REH cell (cell line): ENCODE results near the genes MFF, SCYGR7 and CCL20.

DNA sequence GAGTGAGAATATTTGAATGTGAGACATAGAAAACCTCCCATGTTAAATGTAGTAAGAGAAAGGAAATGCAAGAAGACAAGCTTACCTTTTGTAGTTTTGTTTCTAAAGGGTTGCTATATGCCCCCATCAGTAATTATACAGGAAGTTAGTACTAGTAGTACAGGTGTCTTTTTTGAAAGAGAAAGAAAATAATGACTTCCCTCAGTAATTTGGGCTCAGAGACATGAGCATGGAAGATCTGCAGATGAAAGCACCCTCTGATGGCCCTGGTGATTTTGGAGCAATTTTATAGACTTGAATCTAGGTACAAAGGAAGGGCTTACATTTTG lies 80.8 kb downstream of the RHBDD1 start:
- PRO-cap: no peak

- PRO-cap: bidirectional peak, plus-strand start at chr2:227325287, minus-strand start at chr2:227325150
These were observed at the start of gene MFF for GRCh38 chr2:227324955-227325530. Gene MFF, plus strand, starts transcription at chr2:227325251.

GRCh38 chr2:227406037-227406351 lies 18.2 kb upstream of the SCYGR1 start:
- PRO-cap: no peak

DNA sequence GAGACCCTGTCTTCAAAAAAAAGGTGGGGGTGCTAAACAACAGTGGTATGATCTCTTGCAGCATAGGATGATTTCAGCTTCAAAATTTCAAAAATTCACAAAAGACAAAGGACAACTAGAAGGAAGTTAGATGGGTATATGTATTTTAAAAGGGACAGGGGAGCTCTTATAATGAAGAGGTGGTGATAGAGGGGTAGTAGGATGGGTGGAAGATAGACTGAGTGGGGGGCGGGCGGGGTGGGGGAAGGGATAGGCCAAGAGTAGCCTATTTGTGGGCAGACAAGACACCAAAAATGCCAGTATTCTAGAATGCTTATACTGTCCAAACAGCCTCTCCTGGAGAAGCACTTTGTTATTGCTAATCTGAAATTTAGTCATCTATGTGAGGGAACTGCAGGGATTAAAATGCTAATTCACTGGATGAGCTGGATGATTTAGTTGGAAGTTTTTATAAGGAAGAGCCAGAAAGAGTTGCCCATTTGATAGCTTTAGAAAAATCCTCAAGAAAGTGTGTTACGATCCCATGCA lies 30.8 kb upstream of the SCYGR2 start:
- PRO-cap: no peak

DNA sequence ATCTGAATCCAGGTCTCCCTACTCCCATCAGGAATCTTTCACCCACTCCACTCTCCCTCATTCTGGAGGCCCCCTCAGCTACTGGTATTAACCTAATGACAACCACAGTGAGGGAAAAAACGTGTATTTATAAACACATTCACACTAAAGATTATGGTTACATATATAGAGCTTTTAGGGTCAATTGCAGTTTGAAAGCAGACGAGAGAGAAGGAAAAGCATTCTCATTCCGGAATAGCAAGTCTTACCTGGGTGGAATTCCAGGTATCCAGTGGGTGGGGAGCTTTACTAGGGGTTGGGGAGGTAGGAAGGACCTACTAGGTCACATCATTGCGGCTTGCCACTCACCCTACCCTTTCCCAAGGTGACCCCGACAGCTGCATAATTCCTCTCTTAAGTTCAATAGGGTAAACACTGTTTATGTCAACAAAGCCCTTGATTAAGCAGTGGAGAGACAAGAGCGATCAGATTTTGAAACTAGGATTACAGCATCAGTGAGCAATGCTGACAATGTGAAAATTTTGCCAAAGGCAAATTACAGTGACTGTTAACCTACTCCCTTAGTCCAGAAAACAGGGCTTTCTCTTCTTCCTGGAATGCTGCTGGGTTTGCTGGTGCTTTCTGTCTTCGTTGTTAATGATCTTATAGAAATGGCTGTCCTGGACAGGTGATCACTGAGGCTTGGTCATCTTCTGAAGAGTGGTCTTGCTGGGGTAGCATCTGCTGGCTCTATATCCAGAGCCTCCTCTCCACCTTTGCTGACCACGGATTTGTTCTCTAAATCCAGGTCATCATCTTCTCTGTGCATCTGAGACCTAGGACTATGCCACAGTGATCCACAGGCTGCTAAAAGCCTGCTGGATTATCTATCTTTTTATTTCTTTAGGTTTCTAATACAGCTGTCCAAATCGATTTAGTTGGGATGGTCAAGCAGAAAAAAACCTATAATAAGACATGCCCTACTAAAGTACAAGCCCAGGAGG lies 14.5 kb downstream of the SLC19A3 start:
- PRO-cap: no peak

DNA sequence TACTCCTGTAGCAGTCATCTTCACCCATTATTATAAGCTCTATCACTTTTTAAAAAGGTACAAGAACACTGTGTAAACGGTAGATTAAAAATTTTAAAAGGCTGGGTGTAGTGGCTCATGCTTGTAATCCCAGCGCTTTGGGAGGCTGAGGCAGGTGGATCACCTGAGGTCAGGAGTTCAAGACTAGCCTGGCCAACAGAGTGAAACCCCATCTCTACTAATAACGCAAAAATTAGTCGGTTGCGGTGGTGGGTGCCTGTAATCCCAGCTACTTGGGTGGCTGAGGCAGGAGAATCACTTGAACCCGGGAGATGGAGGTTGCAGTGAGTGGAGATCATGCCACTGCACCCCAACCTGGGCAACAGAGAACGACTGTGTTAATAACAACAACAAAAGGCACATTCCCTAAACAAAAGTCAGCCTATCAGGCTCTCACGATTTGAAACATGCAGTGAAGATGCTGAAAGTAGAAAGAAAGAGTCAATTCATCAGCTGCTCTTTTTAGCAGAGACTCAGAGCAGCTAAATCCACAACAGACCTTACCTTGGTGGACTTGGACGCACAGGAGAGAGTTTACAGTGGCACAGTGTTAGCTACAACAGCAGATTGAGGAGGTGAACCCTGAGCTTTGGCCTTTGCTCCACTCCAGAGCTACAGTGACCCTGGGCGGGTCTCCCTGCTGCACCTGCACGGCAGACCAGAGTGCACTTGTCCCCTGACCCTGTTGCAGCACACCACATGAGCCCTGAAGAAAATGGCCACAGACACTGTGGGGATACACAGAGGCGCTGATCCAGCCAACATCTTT lies 11.2 kb downstream of the SLC19A3 start:
- PRO-cap: no peak

GRCh38 chr2:227716363-227716905 lies 1.4 kb downstream of the SLC19A3 start:
- PRO-cap: no peak

DNA sequence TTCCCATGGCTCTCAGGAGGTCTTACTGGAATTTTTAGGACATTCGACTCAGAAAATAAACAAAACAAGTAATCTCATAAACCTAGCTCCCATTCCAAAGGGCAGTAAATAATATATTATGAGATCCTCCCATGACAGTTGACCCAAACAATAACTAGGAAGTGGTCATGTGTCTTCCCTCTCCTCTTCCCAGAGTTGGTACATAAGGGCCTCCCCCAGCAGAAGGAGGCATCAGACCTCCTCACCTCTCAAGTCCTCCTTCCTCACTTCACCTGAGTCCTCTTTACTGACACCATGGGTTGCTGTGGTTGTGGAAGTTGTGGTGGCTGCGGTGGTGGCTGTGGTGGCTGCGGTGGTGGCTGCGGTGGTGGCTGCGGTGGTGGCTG lies at the start of gene SCYGR7:
SCYGR7 (plus strand) TSS at position 295 of the 386 bp plus-strand sequence.
- PRO-cap: no peak

DNA sequence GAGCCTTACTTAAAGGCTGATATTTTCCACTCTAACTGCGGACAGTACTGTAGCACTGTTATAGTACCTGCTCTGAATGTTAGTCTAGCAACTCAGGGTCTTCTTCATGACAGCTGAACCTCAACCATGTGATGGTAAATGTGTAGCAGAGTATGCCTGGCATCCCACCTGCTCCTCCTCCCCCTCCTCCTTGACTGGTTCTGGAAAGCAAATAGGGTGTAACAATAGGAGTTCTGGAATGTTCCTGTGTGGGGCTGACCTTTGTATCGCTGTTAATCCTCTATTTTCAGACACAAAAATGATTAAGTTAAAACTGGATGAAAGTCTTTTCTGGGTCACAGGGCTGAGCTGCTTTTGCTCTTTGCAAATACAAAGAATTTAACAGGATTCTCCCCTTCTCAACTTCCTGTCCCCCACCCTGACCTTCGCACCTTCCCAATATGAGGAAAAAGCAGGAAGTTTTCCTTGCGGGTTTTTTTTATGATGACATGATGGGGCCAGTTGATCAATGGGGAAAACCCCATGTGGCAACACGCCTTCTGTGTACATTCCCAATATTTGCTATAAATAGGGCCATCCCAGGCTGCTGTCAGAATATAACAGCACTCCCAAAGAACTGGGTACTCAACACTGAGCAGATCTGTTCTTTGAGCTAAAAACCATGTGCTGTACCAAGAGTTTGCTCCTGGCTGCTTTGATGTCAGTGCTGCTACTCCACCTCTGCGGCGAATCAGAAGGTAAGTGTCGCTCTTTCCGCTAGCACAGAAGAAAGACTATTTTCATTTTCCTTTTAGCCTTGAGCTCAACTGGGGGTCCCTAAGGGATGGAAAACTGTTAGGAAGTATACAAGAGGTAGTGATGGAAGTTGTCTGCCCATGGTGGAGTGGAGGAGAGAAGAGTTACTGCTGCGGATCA lies at the start of gene CCL20:
CCL20 (plus strand) TSS at position 592 of the 915 bp plus-strand sequence.
- PRO-cap: no peak

GRCh38 chr2:227853084-227853862 lies 18.2 kb upstream of the DAW1 start:
- PRO-cap: no peak

DNA sequence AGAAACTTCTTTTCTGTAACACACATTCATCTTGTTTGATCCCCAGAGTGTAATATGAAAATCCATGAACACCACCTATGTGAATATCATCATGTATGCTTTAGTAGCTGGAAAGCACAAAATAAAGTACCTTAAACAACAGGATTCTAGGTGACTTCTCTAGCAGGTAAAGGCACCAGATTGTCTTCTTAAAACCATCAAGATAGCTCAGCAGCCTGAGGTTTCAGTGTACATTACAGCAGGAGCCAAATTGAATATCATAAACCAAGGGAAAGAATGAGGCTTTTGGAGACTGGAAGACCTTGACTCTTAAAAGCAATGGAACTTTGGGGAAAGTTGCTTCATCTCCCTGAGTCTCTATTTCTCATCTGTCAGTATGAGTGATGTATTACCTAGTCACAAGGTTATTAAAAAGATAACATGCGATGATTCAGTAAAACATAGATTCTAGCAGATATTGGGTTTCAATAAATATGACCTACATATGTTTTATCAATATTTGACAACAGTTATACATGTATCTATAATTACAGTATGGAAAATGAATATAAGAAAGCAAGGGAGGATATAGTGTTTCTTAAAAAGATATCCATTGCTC lies 429.7 kb upstream of the SPHKAP start:
- PRO-cap: no peak

- PRO-cap: no peak
These were observed 429.5 kb downstream of the PID1 start for GRCh38 chr2:228841345-228842294.

DNA sequence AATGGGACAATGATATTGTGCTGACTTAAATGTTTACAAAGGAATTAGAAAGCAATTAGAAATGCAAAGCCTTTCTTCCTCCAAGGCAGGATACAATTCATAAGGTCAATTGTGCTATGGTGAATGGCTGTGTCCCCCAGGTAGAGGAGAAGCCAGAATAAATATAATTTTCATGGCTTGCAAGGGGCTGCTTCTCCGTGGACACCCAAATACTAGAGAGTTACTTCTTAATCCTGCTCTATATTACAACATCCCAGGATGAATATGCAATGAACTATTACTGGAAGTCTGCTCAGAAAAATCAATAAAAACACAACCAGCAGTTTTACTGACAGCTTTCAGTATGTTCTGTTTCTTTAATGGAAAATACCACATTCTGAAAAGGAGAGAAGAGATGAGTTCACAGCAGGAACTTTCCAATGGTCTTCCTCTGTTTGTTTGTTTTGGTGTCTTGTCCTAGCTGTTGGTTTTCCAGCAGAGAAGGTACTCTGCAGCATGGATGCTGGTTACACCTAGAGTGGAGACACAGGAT lies 213.1 kb downstream of the PID1 start:
- PRO-cap: no peak

- PRO-cap: no peak
These were observed 141.3 kb downstream of the PID1 start for GRCh38 chr2:229129567-229130474.

DNA sequence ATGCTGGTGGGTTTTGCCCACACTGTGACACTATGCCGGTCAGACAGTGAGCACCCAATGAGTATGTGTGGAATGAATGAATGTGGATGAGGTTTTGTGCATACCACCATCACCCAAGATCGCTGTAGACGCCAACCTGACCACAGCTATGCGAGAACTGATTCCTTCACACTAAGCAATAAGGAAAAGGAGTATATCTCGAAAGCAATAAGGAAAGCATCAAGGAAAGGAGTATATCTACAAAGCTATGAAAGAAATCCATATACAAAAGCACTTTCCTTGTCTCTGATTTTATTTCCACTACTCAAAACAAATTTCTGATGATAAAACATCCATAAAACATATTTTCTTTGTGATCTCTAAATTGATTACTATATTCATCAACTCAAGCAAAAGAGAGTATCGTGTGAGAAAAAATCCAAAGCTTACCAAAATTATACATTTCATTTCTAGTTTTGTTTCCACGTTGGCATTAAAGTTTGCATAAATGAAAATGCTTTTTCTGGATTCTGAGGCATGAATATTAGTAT lies 116.5 kb downstream of the PID1 start:
- PRO-cap: no peak

DNA sequence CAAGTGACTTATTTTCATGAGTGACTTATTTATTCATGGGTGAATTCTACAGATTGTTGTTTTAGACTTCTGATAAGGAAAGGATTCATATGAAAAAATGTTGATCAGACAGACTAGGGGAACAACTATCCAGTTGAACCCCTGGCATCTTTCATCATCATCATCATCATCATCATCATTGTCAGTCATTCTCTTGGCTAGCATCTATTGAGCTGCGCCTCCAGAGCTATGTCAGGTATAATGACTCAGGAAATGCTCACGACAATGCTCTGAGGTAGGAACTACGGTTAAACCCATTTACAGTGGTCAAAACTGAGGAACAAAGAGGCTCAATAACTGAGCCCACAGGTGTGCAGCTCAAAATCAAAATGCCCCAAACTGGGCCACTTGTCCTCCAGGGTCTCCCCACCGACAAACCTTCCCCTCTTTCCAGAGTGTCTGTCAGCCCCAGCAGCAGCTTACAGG lies 93.5 kb downstream of the PID1 start:
- PRO-cap: no peak

DNA sequence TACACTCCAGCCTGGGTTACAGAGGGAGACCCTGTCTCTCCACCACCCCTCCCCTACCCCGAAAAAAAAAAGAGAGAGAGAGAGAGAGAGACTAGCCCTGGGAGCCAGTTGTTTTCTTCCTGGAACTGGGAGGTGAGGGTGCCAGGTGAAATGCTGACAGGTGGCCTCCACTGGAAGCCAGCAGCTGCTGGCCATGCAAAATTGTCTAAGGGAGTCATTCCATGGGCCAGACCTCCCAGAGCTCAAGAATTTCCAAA lies 68.4 kb upstream of the PID1 start:
- PRO-cap: no peak

GRCh38 chr2:229415855-229416877 lies 145.1 kb upstream of the PID1 start:
- PRO-cap: bidirectional peak, plus-strand start at chr2:229416560, minus-strand start at chr2:229416626

GRCh38 chr2:229573053-229573543 lies 141.3 kb downstream of the DNER start:
- PRO-cap: no peak

GRCh38 chr2:229902431-229902931 lies 19.3 kb downstream of the TRIP12 start:
- PRO-cap: no peak